Measurements from ENCODE around the genes OR10A5 and TUB.

DNA sequence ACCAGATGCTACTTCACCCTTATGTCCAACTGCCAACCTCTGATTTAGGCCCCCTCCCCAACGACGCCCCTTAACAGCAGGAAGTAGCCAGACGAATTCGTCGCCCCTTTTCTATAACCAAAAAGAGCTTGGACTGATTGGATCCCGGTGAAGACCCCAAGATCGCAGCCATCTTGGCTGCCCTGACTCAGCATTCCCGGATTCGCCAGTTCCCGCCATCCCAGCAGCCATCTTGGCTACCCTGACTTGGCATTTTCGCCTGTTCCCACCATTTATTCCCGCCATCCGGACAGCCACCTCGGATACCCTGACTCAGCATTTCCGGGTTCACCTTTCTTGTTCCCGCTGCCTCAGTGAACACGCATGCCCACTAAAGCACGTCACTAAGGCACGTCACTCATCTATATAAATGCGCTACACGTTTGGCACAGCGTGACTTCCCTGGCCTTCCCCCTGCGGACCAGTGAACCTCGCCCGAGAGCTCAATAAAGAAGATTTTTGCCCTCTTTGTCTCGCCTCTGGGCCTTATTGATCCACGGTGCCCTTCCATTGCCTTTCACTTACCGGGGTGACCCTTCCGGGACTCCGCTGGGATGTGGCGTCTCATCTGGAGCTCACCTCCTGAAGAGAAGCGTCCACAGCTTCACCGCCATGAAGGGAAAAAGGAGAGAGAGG, 4.1 kb upstream of the OR56A3 start:
- PRO-cap: unidirectional peak, plus-strand start at position 433 of the sequence

GRCh38 chr11:6318695-6319860, 1.2 kb downstream of the CAVIN3 start:
- PRO-cap: bidirectional peak, plus-strand start at chr11:6319972, minus-strand start at chr11:6319818

- PRO-cap: no peak
Observed at GRCh38 chr11:6352660-6353068, 32.4 kb upstream of the CAVIN3 start.

- PRO-cap: no peak
Observed at GRCh38 chr11:6362310-6363092, 27.8 kb upstream of the SMPD1 start.

DNA sequence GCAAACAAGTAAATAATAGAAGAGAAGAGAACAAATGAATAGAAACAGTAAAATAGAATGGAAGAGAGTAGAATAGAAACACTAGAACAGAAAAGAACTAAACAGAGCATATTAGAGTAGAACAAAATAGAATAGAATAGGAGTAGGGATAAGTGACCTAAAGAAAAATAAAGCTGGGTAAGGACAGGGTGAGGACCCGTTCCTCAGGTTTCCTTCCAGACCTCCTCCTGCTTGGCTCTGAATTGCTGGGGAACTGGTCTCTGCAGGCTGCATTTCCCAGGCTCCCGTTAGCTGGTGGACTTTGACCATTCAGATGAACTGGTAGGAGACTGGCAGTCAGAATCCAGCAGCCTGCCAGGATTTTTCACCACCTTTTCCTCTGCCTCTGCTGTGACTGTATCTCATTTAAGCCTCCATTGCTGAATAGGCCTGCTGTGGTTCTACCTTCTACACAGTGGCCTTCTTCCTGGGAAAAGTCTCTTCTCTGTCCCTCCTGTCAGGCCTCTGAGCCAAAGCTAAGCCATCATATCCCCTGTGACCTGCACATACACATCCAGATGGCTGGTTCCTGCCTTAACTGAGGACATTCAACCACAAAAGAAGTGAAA, 24.6 kb upstream of the SMPD1 start:
- PRO-cap: no peak

DNA sequence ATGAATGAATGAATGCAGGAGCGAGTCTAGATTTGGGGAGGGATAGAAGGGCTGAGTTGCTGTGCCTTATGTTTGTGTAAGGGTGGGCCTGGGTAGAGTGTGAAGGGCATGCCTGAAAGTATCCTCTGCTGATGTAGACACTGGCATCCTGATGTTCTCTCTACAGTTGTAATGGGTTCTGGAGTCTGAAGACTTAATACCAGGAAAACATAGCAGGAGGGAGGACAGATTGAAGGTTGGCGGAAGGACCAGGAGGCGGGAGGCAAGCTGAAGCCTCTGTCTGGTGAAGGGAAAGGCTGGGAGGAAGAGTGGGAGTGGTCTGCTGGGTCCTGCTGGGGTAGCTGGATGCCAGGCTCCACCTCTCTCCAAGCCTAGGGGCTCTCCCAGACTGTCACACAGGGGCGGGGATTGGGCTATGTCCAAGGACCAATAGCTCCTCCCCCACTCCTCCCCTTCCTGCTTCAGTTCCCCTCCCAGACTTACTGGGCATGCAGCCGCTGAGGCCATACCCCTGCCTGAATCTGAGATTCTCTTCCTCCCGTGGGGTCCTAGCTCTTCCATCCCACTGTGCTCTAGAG, 4.8 kb downstream of the TRIM3 start:
- PRO-cap: unidirectional peak, plus-strand start at position 482 of the sequence

DNA sequence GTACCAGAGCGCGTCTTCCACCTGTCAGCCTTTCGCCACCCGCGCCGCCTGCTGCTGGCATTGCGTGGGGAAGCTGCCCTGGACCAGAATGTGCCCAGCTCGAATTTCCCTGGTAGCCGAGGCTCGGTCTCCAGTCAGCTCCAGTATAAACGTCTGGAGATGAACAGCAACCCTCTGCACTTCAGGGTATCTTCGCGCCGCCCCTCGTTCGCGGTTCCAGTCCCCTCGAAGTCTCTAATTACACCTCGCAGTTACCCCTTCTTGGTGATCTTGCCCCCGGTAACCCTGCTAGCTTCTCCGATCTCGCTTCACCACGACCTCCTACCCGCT, 32.2 kb downstream of the RRP8 start:
- PRO-cap: no peak

- PRO-cap: bidirectional peak, plus-strand start at chr11:6604570, minus-strand start at chr11:6604522
Observed at GRCh38 chr11:6603944-6604861, 629 bp downstream of the ILK start.

DNA sequence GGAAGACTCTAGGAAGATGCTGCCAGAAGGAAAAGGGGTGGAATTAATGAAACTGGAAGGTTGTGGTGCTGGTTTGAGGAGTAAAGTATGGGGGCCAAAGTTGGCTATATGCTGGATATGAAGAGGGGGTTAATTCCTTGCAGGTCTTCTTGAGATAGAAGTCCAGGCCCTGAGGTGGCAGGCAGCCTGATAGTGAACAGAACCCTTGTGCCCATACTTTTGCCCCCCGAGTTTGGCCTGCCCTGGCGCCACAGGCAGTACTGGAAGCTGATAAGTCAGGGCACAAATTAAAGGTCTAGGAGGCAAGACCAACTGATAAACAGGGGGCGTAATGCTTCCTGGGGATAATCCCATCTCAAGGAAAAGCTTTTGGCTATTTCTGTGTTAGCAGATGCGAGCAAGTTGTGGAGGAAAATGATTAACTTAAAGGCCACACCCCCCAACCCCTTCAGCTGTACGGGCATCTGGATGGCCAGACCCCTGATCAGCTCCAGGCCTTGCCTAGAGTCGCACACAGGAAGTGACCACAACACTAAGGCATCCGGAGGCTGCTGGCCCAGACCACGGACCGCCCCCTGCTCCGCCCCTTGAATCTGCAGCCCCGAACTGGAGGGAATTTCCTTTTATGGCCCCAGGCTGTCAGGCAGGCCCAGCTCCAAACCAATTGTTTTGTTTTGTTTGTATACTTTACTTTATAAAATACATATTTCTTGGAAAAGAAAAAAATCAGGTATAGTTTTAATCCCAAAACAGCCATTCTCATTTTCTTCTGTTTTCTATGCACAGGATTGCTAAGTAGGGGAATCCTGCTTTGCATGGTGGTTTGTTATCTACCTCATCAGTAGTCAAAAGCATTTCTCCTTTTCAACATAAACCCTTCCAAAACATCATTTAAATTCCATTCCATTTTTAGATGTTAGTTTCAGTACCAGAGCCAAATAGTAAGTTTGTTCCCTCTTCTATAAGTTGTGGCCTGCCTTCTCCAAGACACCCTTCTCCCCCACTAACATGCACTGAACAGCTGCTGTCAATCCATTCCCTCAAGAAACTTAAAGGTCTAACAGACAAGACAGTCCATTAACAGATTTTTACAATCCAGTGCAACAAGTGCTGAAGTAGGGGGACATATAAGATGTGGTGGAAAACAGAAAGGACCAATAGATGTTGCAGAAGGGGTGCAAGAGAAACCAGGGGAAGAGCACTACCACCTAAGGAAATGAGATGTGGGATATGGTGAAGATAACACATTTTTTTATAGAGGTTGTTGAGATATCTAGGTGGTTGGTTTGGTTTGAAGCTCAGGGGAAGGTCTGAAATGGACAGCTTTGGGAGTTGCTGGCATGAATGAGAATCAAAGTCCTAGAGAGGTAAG, 3.5 kb downstream of the ILK start:
- PRO-cap: unidirectional peak, minus-strand start at position 515 of the sequence

DNA sequence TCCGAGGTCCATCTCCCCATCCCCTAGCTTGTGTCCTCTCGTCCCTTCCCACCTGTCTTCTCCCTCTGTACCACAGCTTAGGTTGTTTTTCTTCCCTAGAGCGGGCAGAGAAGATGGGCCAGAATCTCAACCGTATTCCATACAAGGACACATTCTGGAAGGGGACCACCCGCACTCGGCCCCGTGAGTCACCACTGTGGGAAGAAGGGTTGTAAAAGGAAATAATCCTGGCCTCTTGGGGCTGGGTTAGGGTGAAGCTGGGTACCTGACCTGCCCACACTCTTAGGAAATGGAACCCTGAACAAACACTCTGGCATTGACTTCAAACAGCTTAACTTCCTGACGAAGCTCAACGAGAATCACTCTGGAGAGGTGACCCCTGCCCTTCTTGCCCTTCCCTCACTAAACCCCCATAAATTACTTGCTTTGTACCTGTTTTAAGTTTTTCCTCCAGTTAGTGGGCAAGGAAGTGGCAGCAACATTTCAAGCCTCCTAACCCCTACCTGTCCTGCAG, 3.2 kb downstream of the TAF10 start:
- PRO-cap: no peak

GRCh38 chr11:6640326-6640958, 15.2 kb downstream of the DCHS1 start:
- PRO-cap: no peak

- PRO-cap: no peak
Observed at GRCh38 chr11:6646123-6646565, 9.5 kb downstream of the DCHS1 start.

- PRO-cap: no peak
Observed at GRCh38 chr11:6646588-6647890, 8.6 kb downstream of the DCHS1 start.

DNA sequence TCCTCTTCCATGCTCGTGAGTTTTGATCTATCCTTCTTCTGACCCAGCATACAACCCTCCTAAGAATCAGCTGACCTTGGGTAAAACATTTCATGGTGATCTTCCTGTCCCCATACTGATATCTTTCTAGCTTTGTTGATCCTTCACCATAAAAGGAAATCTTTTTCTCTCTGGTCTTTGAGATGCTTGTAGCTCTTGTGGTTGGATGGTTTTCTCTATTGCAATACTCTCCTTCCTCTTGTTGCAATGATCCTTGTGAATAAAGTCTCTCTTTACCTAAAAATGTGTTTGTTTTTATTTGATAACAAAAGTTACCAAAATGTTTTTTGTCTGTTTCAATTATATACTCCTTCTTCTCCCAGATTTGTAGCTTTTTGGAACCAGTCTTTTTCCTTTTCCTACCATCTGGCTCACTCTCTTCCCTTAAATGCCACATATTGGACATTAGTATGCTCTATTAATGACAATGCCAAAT, 26.0 kb downstream of the OR2AG2 start:
- PRO-cap: no peak

- PRO-cap: no peak
Observed at GRCh38 chr11:6845248-6845957, at the start of gene OR10A5. Gene OR10A5 (plus strand): TSS chr11:6845683.

DNA sequence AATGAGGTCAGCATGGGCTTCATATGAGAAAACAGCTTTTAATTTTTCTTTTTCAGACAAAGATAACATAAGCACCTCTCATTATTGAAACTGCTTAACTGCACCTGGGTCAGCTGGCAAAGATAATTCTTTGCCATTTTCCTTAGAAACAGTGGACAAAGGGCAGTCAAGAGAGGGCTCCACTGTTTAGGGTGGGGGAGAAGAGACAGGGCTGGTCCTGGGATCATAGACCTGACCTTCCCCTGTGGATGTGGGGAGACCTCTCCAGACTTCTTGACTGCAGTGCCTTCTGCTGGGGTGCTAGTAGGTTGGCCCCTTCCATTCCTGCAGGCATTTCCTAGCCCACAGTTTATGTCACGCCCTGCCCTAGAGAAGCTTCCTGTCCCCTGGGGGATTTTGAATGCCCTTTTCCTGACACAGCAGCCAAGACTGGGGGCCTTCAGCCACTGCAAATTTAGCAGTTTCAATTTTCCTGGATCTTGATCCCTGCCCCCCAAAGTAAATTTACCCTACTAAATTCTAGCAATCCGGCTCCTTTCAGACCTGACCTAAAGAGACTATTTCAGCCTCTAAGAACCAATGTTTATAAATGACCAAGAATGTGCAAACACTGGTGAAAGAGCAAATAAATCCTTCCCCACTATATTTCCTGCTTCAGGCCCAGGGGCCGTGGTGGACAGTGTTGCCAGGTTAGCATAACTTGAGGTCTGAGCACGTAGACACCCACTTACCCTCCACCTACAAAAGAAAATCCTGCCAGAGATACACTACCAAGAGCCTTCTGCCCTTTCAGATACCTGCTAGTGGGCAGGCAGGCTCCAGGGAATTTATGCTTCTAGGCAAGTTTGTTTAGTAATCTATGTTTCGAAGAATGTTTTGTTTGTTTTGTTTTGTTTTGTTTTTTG, 58.3 kb downstream of the PPFIBP2 start:
- PRO-cap: no peak

DNA sequence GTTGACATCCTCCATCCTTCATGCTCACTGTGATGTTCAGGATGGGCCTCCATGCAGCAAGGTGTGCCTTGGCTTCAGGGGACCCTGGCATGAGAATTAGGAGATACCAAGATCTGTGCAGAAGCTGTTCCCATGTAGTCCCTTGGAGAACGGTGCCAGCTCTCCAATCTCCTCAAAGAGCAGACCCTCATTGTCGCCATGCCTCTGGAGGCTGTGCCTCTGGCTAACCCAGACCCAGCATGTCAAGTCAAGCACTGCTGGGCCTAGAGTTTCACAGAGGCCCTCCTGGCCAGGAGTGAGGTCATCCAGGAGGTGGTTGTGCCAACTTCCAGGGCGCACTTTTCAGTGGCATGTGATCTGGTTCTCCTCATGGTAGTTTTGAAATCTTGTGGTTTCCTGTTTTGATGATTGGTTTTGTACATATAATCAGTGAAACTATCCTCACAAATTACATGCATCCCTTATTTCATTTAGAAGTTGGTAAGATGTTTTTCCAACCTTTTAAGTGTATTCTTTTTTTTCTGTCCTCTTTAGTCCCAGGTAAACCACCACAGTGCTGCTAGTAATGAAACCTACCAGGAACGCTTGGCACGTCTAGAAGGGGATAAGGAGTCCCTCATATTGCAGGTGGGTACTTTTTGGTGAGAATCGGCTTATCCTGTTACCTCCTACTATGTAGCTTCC, 78.9 kb downstream of the PPFIBP2 start:
- PRO-cap: no peak

- PRO-cap: no peak
Observed at GRCh38 chr11:7600222-7600985, 72.9 kb downstream of the CYB5R2 start.

DNA sequence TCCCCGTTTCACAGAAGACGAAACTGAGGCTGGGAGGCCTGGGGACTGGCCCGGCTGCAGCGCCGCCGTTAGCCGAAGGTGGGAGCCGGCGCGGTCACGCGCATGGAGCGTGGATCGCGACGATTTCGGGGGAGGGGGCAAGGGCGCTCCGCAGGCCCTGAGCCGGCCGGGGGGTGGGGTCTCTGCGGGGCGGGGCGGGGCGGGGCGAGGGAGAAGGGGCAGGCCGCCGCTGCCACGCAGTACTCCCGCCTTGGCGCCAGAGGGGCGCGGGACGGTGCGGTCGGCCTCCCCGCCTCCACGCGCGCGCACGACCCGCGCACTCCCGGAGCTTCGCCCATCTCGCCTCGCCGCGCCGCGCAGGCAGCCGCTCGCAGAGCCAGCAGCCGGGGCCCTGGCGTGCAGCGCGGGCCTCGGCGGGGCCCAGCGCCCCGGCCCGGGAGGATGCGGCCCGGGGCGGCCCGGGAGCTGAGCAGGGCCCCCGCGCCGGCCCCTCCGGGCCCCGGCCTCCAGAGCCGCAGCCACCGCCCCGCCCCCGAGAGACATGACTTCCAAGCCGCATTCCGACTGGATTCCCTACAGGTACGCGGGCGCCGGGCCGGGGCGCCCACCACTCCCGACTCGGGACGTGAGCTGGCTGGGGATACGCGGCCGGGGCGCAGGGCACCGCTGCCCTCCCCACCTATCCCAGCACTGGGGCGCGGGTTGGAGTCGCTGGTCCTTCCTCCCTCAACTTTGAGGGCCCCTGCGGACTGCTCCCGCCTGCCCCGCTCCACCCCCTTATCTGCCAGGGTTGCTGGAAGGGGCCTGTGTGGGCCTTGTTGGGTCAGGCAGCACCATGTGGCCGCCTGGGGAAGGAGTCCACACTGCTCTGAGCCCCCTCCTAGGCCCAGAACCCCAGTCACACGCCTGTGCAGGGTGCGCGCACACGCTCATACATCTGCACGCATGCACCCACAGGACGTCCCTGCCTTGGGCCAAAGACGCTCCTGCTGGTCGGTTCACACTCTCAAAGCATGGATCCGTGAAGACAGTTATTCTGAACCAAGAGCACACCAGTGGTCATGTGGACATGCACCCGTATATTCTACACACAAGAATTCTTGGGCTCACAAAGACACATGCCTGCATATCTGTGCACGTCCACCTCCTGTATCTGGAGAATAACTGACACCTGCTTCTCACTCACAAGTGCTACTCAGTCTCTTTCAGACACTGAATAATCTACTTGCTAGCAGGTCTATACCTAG, at the start of gene TUB:
TUB (plus strand) TSS at position 242 of the 1,247 bp plus-strand sequence.
- PRO-cap: unidirectional peak, plus-strand start at position 248 of the sequence

DNA sequence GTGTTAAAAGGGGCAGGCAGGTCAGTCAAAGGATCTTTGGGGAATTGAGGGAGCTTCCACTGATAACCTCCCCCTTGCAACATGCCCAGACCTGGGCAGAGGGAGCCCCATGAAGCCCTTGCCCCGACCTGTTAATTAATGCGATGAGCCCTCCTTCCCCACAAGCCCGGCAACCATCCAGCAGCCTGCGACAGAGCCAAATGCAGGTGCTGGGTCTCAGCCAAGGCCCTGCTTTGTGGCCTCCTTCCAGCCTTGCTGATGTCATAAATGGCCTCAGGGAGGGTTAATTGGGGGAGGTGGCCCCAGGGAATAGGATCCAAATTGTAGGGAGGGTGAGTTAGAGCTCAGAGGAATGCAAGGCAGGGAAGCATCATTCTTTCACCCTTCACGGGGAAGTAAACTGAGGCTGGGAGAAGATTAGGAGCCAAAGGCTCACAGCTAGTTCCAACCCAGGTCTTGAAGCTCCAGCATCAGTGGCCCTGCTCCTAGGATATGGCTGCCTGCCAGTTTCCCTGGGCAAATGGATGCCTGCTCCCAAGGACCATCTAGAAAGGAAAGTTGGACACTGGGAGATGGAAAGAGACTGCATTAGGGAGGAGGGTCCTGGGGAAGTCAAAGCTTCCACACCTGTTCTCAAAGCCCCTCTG, 34.3 kb downstream of the LMO1 start:
- PRO-cap: unidirectional peak, plus-strand start at position 347 of the sequence

Data from Metastatic Pancreatic Carcinoma in the Ovary (tissue), 1 donor.